ENCODE measurements around the gene ITPRIPL1.

DNA sequence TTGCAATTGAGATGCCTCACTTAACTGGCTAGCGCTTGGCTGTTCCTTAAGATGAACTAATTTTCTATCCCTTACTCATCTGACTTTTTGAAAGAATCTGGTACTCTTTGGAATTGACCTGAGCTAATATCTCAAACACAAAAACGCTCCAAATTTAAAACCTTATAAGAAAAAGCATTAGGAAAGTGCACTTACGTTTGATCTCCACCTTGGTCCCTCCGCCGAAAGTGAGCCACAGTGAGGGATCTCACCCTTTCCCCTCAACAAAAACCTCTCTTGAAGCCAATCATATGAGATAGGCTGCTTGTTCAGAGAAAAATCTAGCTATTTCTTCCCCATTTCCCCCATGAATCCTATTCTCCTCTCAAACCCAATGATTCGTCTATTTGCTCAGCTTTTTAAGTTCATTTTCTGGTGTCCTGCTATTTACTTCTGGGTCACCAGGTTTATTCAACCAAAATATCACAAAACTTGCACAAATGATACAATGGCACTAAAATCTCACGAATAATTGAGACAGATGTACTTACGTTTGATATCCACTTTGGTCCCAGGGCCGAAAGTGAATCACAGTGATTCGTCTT, 169.3 kb downstream of the RPIA start:
- PRO-cap, result no peak

- PRO-cap, result no peak
Measured at GRCh38 chr2:89834999-89835637, 1143.6 kb downstream of the RPIA start.

- PRO-cap, result no peak
Measured at GRCh38 chr2:94202348-94202705, 384.8 kb upstream of the AQP7B start.

DNA sequence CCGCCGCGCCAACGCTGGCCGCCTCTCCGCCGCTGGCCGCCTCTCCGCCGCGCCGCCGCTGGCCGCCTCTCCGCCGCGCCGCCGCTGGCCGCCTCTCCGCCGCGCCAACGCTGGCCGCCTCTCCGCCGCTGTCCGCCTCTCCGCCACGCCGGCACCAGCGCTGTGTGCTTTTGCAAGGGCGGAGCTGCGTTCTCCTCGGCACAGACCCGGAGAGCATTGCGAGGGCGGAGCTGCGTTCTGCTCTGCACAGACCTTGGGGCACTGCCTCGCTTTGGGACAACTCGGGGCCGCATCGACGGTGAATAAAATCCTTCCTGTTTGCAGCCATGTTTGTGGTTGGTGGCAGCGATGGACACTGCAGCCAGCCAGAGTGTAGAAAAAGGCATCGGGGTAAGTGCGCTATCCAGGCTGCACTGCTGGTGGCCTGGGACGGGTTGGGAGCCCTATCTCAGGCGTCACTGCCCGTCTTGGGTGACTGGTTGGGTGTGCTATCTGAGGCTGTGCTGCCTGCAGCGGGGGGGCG, 378.3 kb upstream of the AQP7B start:
- PRO-cap, result no peak

DNA sequence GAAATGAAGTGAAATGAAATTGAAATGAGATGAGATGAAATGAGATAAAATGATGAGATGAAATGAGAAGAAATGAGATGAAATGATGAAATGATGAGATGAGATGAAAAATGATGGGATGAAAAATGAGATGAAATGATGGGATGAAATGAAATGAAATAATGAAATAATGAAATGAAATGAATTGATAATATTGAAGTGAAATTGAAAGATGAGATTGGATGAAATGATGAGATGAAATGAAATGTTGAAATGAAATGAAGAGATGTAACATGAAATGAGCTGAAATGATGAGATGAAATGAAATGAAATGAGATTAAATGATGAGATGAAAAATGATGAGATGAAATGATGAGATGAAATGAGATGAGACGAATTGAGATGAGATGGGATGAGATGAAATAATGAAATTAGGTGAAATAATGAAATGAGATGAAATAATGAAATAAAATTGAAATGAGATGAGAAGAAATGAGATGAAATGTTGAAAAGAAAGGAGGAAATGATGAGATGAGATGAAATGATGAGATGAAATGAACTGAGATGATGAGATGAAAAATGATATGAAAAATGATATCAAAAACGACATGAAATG, 366.0 kb upstream of the AQP7B start:
- PRO-cap, result no peak

GRCh38 chr2:94857195-94857708, 14.0 kb upstream of the TEKT4 start:
- PRO-cap, result no peak

DNA sequence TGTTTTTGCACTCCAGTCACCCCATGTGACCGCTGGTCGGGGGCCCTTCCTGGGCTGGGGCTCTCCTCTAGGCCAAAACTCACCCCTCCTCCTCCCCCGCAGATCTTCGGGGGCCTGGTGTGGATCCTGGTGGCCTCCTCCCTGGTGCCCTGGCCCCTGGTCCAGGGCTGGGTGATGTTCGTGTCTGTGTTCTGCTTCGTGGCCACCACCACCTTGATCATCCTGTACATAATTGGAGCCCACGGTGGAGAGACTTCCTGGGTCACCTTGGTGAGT, 22.3 kb downstream of the MAL start:
- PRO-cap, result no peak

GRCh38 chr2:95390470-95390875, 12.0 kb upstream of the FAHD2A start:
- PRO-cap, result no peak

GRCh38 chr2:95824627-95825597, 166.7 kb downstream of the ANKRD36C start:
- PRO-cap, result no peak

- PRO-cap, result no peak
Measured at GRCh38 chr2:95885883-95886408, 105.7 kb downstream of the ANKRD36C start.

DNA sequence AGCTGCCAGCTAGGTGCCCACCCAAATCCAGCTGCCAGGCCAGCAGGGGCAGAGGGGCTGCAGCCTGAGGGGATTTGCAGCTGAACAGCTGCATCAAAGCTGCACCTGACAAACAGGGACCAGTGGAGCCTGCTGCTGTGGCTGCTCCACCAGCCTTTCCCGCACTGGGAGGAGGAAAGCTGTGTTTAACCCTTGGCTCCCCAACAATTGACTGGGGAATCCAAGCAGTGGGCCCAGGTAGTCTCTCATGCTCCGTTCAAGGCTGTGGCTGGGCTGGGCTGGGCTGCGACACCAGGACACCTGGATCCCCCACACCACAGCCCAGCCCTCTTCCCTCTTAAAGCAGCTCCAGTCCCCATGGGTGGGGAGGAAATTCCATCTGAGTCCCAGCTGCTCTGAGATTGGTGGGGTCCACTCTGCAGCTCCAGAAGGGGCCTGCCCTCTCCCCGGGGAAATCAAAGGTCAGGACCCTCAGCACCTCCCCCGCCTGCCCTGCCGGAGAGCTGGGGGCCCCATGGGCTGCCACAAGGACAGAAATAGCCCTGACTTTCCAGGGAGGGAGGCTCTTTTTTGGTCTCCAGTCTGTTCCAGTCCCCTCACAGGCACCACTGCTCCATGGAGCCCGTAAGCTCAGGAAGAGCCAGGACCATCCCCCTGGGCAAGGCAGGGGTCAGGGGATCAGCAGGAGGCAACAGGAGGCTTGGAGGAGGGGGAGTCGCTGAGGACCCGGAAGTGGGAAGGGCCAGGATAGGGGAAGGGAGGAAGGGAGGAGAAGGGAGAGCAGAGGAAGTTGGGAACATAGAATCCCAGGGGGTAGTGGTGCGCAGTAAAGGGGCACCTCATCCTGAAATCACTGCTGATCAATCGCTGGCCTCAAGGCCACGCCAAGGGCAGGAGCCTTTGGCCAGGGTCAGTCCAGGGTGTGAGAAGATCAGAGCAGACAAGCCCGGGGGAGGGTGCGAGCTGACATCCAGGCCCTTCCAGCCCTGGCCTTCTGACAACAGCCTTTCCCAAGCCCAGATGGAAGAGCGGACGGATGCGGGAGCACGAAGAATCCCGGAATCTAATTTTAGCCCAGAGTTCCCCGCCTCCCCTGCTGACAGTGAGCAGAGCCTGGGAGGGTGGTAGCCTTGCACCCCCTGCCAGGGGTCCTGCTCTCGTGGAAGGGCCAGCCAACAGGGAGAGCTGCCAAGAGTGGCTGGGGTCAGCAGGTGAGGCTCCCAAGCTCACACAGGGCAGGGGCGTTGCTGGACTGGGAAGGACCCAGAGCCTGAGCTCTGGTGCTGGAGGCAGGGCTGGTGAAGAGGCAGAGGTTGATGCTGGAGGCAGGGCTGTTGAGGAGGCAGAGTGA, 7.6 kb downstream of the ADRA2B start:
- PRO-cap, result bidirectional peak, plus-strand start at position 1,013 of the sequence, minus-strand start at position 996 of the sequence

DNA sequence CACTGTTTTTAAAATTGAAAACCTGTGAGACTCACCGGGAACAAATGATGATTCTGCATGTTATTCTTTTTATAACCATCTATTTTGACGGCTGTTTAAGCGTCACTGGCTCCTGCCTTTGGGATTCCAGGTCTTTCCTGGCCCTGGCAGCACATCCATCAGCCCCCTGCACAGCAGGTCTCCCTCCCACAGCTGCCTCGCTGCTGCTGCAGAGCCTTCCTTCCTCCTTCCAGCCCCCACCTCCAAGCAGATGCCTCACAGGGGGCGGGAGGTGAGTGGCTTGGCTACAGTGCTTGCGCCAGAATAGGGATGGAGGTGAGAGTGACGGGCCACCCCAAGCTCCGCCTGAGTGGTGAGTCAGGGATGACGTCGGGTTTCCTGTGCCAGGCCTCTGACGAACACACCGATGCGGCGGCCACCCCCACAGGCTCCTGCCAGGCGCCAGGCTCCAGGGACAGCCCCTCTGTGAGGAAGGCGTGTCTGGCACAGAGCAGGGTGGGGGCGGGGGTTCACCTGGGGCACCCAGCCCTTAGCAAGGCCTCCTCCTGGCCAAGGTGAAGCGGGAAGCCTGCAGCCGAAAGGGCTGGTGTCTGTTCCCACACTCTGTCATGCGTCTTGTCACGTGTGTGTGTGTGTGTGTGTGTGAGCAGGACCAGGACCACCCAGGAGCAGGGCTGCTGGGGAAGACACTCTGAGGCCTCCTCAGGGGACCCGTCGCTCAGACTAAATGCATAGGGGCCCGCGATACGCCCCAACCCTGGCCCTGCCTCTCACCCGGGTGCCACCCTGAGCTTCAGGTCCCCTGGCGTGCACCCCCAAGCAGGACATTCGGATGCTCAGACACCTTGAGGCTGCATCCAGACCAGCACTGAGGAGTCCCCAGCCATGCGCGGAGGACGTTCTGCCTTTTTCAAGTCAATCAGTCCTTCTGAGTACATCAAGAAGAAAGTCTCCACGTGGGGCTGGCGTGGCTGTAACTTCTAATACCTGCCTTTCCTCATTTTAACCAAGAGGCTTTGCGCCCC, 3.4 kb upstream of the DUSP2 start:
- PRO-cap, result no peak

DNA sequence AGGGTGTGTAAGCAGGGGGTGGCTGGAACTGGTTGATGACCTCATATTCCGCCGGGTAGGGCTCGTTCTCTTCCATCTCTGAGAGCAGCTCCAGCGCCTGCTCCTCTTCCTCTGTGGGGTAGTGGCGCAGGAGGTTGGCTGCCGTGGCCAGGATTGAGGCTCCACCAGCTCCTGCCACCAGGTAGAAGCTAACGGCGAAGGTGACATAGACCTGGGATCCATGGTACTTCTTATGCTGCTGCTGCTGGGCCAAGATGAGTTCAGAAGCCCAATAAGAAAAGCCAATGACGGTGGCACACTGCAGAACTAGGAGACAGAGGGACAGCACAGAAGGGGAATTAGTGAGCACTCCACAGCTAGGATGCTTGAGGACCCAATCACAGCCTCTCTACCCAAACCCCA, 12.0 kb downstream of the TMEM127 start:
- PRO-cap, result no peak

- PRO-cap, result no peak
Measured at GRCh38 chr2:96263964-96264599, 1.7 kb downstream of the TMEM127 start.

DNA sequence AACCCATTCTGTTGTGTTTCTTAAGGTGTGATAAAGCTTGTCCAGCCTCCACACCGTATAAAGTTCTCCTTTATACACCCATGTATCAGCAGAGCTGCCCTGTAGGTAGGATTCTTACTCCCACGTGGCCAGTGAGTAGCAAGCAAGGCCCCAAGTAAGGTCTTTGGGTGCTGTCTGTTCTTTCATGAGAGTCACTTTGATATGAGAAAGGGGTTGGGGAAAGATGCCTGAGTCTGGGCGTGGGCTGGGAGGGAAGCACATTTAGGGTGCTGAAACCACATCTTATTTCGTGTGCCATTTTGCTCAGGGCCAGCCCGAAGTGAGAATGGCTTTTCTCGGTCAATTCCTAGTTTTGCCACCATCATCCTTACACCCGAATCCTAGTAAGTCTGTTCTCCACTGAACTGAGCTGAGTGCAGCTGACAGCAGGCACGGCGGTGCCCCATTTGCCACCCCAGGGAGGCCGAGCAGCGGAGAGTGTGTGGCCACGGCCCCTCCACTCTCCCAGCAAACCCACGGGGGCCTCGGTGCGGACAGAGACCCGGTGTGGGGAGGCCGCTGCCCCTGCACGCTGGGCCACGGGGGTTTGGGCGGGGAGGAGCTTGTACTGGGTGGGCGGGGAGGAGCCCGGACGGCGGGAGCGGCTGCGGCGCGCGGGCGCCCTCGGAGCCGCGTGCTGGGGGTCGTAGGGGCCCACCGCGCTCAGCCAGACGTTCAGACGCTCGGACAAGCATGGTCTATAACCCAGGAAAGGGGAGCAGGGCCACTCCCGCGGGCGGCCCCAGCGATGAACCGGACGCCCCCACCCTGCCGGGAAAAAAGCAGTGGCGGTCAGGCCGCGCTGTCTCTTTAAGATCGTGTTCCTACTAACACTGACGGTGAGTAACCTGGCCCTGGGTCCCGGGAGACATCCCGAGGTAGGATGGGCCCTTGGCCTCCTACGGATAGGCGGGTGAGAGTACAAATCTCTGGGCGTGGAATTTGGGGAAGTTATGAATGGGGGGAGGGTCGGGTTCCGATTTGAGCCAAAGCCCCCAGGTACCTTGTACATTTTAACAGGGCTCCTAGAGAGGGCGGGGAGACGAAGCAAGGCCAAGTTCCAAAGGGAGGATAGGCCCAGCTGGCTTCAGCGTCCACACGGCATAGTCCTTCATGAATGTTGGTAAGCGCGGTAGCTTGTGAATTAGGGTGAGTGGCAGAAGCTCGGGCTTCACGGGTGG, at the start of gene ITPRIPL1:
ITPRIPL1 (plus strand) TSS at position 630 of the 1,220 bp plus-strand sequence.
- PRO-cap, result unidirectional peak, plus-strand start at position 607 of the sequence

DNA sequence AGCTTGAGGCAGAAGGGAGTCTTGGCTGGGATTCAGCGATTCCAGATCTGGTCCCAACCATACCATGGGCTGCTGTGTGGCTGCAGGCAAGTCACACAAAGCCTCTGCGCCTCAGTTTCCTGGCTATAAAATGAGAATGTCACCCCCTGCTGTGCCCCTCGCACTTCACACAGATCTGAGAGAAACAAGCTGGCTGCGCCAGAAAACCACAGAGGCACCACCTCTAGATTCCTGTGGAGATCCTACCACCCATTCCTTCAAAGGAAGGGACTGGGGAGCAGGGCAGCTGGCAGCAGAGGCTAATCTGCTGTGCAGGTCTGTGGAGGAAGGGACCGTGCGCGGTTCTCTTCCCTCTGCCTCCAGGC, 19.8 kb downstream of the NEURL3 start:
- PRO-cap, result no peak

DNA sequence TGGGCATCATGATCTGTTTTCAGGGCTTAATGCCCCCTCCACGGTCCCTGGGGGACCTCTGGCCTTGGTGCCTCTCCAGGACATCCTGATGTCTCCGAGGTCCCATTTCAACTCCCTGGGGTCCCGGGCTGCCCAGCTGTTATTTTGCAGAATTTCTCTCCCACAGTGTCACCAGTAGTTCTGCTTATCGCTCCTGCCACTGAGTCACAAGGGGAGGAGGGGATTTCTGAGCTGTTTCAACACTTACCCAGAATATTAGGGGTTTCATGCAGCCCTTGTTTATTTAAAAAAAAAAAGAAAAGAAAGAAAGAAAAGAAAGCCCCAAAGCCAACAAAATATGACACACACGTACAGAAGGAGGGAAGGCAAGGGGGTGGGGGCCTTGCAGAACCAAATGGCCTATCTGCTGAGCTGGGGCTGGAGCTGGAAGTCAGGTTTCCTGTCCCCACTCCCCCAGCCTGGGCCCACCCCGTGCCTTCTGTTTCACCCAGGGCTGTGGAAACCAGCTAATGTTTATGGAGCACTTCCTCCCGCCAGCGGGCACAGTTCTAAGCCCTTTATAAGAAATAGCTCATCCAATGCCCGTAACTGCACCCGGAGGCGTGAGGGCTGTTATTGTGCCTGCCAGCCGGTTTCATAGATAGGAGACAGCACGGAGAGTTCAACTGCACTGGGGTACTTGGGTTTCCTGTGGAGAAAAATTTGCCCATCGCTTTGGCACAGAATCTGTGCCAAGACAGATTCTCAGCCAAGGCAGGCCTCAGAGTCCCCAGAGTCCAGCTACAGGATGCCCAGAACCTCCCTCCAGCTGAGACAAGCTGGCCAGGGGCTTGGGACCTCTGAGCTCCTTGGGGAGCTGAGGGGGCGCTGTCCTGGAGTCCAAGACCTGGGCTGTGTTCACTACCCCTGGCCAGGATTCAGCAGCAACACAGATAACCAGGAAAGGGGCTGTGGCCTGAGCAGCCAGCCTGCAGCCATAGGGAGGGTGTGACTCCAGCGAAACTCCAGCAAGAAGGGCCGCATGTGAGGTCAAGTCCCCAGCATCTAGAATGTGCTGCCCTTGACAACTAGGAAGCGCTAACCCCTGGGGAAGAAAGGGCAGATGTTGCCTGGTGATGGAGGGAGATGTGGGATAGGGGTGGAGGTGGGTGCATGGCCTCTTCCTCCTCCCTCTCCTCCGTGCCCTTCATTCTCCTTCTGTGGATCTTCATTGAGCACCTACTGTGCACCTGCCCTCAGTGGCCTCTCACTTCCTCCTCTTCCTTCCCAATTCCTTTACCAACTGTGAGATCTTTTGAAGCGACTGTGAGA, 8.1 kb upstream of the ARID5A start:
- PRO-cap, result bidirectional peak, plus-strand start at position 587 of the sequence, minus-strand start at position 395 of the sequence

DNA sequence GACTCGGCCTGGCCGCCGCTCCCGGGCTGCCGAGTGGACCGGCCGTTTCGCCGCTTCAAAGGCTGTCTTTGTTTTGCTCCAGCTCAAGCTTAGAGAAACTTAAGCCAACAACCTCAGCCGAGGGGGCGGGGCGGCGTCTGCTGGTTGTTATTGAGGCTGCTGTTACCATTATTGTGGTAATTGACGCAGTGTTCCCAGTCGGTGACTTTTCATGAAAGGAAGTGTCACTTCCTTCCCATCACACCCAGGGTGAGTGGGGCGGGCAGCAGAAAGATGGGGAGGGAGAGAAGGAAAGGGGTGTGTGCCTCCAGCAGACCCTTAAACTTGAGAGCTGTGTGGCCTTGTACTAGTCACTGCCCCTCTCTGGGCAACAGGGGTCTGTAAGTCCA, 2.1 kb downstream of the ARID5A start:
- PRO-cap, result bidirectional peak, plus-strand start at position 237 of the sequence, minus-strand start at position 213 of the sequence

GRCh38 chr2:96594617-96595785, 43.1 kb downstream of the KANSL3 start:
- PRO-cap, result no peak

- PRO-cap, result no peak
Measured at GRCh38 chr2:96608477-96609244, 29.5 kb downstream of the KANSL3 start.

Measured in parotid gland (tissue), 1 donor.